ENCODE data around the genes CNTN4 and BHLHE40.

DNA sequence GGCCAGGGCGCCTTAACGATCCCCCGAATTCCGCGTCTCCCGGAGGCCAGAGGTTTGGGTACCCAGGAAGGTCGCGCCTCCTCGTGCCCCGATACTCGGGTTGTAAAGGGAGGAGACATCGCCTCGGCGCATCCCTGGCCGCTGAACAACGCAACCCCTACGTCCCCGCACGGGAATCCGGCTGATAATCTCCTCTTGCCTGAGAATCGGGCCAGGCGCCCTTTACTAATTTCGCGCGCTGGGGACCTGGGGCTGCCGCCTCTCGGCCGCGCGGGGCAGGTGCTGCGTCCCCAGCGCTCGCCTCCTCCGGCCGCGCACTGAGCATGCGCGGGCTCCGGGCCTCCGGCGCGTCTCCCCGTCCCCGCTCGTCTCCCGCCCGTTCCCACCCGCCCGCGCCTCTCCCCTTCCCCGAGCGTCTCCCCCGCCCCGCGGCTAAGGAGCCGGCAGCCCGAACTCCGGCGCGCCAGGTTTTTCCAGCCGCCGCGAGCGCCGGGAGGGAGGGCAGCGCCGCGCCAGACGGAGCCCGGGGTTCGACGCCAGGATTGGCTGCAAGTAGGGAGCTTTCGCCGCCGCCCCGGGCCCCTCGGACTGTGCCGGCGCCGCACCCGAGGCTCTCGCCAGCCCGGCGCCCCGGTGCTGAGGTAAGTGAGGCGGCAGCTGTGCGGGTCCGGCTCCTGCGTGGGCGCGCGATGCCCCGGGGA, at the start of gene CNTN4:
TSS of gene CNTN4 (plus strand) at position 529 of the 701 bp plus-strand sequence.
- RRBS: 4% methylated on average over 14 of the region's 93 CpGs

DNA sequence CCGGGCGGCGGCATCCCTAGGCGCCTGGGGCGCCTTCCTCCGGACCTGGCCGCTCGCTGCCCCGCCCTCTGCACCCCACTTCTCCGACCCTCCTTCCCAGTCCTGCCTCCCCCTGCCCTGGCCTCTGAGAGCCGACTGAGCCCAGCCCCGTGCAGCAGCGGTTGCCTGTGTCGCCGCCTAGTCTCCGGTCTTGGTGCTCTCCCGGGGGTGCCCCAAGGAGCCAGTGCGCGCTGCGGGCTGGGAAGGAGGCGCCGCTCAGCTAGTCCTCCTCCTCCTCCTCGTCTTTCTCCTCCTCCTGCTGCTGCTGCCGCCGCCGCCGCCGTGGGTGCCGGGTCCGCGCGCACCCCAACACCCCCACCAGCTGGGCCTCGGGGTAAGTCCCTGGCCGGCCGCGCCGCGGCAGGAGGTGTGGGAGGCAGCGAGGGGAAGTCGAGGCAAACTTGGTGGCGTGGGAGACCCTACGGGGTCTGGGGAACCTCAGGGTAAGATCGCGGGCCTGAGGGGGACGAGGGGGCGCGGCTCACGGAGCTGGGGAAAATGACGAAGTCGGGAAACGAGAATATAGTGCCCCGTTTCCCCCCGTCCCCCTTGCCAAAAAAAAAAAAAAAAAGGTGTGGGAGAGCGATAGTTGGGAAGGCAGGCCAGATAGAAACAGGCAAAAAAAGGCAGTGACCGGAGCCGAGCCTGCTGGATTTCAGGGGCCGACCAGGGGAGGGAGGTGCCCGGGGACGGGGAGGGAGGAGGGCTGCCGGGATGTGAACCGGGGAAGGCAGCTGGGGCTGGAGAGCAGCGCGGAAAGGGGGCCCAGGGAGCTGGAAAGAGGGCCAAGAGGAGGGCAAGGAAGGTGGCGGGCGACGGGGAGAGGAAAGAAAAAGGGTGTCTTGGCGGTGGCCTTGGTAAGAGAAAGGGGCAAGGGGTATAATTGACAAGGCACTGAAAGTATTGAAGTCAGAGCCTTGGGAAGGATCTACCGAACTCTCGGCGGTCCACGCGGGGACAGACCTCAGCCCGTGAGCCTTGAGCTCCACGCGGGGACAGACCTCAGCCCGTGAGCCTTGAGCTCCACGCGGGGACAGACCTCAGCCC, 659 bp downstream of the LRRN1 start:
- RRBS: 4% methylated on average over 11 of the region's 78 CpGs

- RRBS: no CpG with 5 or more reads among the region's 2 CpGs
Measured at GRCh38 chr3:4336792-4337471, 33.8 kb downstream of the SETMAR start.

GRCh38 chr3:4512928-4513366, 19.8 kb downstream of the ITPR1 start:
- RRBS: 92% methylated on average over 2 of the region's 11 CpGs

GRCh38 chr3:4716634-4717321, 223.6 kb downstream of the ITPR1 start:
- RRBS: no CpG with 5 or more reads among the region's 14 CpGs

- RRBS: no CpG with 5 or more reads among the region's 10 CpGs
Measured at GRCh38 chr3:4748835-4749315, 230.4 kb upstream of the BHLHE40 start.

GRCh38 chr3:4902082-4902626, 77.1 kb upstream of the BHLHE40 start:
- RRBS: no CpG with 5 or more reads among the region's 10 CpGs

DNA sequence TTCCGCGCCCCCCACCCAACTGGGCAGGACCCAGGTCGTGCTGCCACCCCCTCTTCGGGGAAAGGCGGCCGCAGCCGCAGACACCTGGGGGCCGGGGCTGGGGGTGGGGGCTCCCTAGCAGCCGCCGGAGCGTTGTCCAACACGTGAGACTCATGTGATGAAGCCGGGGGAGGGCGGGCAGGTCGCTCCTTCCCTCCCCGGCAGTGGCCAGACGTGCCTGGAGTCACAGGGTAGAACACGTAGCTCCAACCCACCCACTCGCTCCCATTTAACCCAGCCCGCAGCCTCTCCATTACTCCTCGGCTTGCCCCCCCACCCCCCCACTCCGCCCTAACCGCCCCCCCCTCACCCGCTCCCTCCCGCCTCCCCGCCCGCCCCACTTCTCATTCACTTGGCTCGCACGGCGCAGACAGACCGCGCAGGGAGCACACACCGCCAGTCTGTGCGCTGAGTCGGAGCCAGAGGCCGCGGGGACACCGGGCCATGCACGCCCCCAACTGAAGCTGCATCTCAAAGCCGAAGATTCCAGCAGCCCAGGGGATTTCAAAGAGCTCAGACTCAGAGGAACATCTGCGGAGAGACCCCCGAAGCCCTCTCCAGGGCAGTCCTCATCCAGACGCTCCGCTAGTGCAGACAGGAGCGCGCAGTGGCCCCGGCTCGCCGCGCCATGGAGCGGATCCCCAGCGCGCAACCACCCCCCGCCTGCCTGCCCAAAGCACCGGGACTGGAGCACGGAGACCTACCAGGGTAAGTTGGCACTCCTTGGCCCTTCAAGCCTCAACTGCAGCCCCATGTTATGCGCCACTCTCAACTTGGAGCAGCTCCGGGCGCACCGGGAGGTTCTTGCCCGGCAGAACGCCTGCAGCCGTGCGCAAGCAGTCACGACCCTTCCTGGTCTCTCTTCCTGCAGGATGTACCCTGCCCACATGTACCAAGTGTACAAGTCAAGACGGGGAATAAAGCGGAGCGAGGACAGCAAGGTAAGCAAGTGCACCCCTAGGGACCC, at the start of gene BHLHE40:
TSS of gene BHLHE40 (plus strand) at position 386 of the 1,006 bp plus-strand sequence.
- RRBS: under 1% methylated on average over 11 of the region's 68 CpGs

DNA sequence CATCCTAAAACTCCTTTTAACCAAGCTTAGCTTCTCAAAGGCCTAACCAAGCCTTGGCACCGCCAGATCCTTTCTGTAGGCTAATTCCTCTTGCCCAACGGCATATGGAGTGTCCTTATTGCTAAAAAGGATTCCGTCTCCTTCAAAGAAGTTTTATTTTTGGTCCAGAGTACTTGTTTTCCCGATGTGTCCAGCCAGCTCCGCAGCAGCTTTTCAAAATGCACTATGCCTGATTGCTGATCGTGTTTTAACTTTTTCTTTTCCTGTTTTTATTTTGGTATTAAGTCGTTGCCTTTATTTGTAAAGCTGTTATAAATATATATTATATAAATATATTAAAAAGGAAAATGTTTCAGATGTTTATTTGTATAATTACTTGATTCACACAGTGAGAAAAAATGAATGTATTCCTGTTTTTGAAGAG, 5.4 kb downstream of the BHLHE40 start:
- RRBS: no CpG with 5 or more reads among the region's 7 CpGs

DNA sequence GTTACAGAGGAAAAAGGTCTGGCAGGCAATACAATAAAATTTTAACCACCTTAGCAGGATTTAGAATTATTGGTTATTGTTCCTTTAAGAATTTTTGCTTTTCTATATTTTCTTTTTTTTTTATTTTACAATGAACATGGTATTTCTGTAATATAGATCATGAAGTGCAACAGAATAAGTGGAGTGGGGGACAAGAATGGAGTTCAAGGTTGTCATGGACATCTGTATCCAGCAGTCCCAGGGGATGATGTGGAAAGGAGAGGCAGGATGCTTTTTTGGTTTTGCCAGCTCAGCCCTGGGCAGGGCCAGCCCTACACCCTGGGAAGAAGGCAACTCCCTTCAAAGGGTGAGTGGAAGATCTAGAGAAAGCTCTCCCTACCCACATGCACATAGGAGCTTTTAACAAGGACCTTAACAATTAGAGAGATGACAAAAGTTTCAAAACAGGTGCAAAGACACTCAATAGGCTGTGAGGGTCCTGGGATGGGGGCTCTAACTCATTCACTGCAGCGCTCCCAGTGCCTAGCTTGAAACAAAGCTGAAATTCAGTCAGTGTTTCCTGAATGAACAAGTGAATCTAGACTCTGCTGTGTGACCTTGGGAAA, 14.0 kb downstream of the BHLHE40 start:
- RRBS: no CpG with 5 or more reads among the region's 1 CpG

DNA sequence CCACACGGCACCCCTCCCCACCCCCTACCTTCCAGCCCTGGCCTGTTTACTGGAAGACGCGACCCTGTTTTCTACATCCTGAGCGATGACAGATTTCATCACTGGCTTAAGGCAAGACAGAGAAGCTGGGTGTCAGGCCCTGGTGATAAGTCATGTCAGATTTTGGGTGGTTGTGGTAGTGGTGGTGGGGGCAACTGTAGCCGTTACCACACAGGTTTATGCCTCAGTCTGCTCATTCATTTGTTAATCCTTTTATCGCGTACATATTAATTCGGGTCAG, 23.3 kb downstream of the BHLHE40 start:
- RRBS: no CpG with 5 or more reads among the region's 8 CpGs

- RRBS: no CpG with 5 or more reads among the region's 6 CpGs
Measured at GRCh38 chr3:5016438-5016879, 37.2 kb downstream of the BHLHE40 start.

DNA sequence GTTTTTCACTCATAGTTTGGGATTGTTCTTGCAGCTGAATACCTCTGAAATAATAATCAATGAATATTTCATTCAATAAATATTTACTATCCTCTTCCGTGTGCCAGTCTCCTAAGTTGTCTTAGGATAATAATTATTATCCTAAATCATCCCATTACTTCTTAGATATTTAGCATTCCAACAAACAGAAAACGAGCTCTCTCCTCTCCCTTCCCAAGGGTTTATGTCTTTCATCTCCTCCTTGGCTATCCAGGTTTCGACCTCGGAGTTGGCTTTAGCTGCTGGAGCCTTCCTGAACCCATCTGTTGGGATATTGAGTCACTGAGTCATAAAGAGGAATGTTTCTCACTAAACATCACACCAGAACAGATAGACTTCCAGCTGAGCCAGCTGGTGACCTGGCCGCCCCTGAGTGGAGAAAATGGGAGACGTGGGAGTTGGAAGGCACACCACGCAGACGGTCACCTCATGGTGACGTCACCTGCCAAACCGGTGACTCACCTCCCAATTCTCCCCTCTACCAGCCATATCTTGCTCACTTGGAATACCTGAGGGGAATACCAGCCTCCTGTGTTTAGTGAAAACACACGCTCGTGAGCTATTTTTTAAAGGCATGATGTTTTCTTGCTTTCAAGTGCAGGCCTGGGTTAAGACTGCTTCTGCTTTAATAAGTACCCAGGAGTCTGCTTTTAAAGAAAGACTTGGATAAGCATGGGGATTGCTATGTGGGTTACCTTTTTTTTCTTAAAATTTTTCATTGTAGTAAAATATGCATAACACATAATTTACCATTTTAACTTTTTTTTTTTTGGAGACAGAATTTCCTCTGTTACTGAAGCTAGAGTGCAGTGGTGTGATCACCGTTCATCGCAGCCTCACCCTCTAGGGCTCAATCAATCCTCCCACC, 44.1 kb downstream of the BHLHE40 start:
- RRBS: no CpG with 5 or more reads among the region's 14 CpGs

GRCh38 chr3:5039282-5039577, 60.0 kb downstream of the BHLHE40 start:
- RRBS: no CpG with 5 or more reads among the region's 5 CpGs

GRCh38 chr3:5177804-5179080, 9.3 kb upstream of the EDEM1 start:
- RRBS: no CpG with 5 or more reads among the region's 9 CpGs

DNA sequence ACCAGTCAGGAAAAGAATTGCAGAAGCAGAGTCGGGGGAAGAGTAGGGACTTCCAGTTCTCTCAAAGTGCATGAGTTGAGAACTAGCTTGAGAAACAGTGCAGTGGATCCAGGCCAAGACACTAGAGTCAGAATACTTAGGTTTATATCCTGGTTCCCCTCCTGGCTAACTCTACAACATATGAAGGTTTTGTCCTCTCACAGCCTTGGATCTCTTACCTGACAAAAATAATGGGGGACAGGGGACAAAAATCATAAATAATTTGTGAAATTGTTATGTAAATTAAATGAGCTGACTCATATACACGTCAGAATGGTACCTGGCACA, 150.0 kb downstream of the GRM7 start:
- RRBS: no CpG with 5 or more reads among the region's 2 CpGs

- RRBS: no CpG with 5 or more reads among the region's 5 CpGs
Measured at GRCh38 chr3:8416932-8417295, 84.7 kb upstream of the LMCD1 start.

- RRBS: no CpG with 5 or more reads among the region's 2 CpGs
Measured at GRCh38 chr3:8472476-8472822, 29.2 kb upstream of the LMCD1 start.

- RRBS: no CpG with 5 or more reads among the region's 1 CpG
Measured at GRCh38 chr3:8652391-8652740, 7.8 kb upstream of the SSUH2 start.

GRCh38 chr3:8710380-8710525, 23.3 kb upstream of the CAV3 start:
- RRBS: no CpG with 5 or more reads among the region's 1 CpG